ENCODE results near the genes TSPAN32 and KCNQ1.

DNA sequence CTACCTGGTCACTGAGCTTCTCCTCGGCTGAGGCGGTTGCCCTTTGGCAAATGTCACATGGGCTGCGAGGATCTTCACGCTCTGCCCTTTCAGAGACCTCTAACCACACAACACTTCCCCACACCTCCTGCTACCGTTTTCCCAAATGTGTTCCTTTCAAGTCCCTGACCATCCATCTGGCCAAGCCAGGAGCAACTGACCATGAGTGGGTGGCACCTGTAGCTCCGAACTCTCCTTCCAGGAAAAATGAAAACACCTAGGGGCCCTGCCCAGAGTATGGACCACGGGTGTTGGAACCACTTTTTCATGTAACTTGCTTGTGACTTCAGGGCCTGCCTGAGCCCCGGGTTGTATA is 7.0 kb downstream of the C11orf21 start:
- PRO-cap, result no peak

- PRO-cap, result bidirectional peak, plus-strand start at chr11:2302114, minus-strand start at chr11:2301785
Observed at GRCh38 chr11:2301707-2302822, at the start of gene TSPAN32. Gene TSPAN32, plus strand, starts transcription at chr11:2302013.

DNA sequence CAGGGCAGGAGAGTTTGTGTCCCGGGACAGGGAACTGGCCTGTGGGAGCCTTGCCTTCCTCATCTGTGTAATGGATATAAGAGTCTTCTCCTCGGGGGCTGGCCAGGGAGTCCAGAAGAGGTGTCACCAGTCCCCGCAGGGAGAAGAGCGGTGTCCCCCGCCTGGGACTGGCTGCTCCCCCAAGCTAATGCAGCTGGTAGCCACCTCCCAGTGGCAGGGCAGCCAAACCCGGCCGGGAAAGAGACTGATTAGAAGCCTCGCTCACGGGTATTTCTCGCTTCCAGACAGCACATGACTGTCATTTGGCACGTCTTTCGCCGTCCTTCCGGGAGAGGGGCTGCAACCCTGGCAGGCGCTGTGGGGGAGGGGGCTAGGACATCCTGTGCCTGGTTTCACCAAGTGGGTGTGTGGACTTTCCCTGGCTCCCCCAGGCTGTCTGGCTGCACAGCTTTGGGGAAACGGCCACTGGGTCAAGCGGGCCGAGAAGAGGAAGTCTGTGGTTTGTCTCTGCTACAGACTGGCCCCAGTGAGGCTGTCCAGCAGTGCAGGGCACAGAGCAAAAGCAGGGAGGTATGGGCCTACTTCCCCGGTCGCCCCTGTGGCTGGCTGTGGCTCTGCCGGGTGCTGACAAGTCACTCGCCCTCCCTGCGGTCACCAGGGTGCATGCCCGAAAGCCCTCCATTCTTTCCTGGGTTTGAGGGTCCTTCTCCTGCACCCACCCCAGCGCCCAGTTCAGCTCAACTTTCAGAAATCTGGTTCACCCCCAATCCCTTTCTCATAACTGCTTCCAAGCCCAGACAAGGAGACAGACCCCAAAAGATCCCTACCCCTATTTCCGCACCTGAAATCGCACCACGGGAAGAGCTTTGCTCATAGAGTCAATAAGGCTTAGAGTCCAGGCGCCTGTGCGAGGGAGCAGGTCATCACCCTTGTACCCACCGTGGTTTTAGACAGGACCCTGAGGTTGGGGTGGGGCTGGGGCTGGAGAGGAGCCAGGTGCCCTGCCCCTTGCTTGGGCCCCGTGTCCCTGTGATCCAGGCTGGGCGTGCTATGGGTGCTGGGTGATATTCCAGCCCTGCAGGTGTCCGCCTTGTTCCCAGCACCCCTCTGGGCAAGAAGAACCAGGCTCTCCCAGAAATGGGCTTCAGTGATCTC is 4.0 kb downstream of the CD81 start:
- PRO-cap, result no peak

DNA sequence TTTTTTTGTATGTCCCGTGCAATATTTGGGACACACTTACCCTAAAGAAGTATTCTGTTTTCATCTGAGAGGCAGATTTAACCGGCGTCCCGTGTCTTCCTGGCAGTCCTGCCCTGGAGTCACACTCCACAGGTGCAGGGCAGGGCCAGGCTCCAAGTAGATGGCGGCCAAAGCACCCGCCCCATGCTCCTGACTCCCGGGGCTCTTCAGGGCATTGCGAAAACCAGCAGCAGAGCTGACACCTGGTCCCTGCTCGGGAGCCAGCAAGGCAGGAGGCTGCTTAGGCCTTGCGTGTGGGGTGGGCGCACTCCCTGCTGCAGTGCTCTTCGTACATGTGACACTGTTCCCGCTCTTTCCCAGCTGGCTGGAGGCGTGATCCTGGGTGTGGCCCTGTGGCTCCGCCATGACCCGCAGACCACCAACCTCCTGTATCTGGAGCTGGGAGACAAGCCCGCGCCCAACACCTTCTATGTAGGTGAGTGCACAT is 10.5 kb upstream of the TSSC4 start:
- PRO-cap, result no peak

- PRO-cap, result no peak
Observed at GRCh38 chr11:2393190-2393983, 7.2 kb upstream of the TSSC4 start.

DNA sequence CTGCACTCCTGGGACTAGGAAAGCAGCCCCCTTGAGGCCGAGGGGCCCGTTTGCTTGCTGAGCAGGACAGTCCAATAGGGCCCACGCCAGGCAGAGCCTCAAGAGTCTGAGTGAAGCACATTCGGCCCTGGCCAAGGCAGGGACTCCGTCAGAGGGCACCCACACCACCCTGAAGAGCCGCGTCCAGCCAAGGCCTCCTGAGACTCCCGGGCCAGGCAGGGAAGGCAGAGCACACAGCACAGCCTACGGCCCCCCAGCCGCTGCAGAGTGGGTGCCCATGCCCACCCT is 4.6 kb downstream of the TSSC4 start:
- PRO-cap, result no peak

GRCh38 chr11:2444735-2445798 is at the start of gene KCNQ1:
Gene KCNQ1, plus strand, starts transcription at chr11:2445008.
- PRO-cap, result no peak

- PRO-cap, result no peak
Observed at GRCh38 chr11:2447466-2448120, 2.8 kb downstream of the KCNQ1 start.

- PRO-cap, result no peak
Observed at GRCh38 chr11:2526865-2527326, 82.1 kb downstream of the KCNQ1 start.

DNA sequence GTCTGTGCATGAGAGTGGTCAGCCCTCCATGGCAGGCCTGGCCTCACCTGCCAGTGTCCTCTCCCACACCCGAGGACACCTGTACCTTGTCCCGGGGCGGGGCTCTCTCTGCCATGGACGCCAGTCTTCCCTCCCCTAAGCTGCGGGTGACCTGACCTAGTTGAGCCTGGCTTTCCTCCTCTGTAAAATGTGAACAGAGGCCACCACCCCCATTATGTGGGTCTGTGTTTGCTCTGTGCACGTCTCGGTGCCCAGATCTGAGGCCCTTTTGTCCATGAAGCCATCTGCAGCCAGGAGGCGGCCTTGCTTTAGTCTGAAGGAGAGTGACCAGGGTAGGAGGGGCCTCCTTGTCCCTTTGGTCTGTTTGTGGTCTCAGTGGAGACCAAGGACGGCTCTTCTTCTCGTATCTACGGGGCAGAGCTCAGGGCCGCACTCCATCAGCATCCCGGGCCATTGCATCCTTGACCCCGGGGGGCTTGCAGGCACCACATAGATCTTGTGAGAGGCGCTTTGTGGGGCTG is 121.5 kb downstream of the KCNQ1 start:
- PRO-cap, result no peak

- PRO-cap, result no peak
Observed at GRCh38 chr11:2566813-2567124, 122.0 kb downstream of the KCNQ1 start.

GRCh38 chr11:2583079-2583652 is 138.4 kb downstream of the KCNQ1 start:
- PRO-cap, result no peak

DNA sequence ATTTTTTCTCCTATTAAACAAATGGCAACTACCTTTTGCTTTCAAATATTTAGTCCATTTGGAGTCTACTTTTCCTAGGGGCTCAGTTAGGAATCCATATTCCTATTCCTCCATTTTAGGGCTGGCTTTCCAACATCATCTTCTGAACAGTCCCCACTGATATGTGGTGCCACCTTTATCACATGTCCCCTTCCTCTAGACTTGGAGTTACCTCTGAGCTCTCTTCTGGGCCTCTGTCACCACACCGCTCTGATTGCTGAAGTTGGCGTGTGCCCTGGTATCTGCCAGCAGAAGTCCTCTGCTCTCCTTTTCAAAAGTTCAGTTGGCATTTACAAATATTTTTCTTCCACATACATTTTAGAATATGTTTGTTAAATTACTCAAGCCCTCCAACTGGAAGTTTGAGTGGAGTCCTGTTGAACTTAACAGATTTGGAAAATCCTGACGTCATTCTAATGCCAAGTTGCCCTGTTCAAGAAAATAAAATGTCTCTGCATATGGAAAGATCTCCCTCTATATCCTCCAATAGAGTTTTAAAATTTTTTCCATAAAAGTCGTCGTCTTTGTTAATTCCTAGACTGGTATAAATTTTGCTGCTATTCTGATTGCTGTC is 189.3 kb downstream of the CDKN1C start:
- PRO-cap, result no peak

DNA sequence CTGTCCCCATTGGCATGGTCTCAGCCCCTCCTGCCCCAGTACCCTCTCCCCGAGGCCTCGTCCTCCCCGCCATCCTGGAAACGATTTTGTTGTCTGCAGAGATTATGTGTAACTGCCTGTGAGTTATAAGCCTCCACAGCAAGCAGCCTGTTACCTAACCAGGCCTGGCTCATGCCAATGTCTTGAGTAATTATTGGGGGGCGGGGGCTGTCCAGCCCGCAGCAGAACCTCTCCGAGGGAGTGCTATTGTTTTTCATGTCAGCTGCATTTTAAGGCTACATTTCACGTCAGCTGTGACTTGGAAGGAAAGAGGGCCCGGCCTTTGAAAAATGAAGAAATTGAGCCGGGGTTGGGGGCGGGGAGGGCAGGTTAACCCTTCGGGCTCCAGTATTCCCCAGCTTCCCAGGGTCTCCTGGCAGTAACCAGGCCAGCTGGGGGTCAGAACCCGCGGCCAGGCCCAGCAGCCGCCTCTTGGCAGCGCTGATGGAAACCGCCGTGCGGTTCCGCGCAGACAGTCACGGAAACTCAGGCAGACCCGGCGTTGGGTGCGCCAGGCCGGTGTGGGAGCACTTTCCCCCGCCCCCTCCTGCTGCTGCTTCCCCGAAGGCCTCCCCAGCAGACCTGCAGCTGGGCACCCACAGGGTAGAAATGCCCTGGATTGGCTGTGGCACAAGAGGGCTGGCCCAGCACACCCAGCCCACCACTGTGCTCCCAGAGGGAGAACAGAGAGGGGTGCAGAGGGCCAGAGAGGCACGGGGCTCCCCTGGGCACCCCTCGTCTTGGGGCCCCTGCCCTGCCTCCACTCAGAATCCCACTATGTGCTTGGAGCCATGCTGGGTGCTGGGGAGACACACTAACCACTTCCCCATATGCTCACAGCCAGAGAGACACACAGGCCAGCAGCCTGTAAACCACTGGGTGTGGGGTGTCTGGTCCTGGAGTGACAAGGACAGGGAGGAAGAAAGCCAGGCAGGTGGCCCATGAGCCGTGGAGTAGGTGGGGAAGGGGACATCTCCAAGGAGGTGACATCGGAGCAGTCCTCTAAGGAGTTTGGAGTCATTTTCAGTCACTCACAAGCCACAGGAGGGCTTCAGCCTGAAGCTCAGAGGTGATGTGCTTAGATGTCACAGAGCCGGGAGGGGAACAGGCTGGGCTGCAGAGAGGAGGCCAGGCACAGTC is 59.2 kb downstream of the CDKN1C start:
- PRO-cap, result no peak

DNA sequence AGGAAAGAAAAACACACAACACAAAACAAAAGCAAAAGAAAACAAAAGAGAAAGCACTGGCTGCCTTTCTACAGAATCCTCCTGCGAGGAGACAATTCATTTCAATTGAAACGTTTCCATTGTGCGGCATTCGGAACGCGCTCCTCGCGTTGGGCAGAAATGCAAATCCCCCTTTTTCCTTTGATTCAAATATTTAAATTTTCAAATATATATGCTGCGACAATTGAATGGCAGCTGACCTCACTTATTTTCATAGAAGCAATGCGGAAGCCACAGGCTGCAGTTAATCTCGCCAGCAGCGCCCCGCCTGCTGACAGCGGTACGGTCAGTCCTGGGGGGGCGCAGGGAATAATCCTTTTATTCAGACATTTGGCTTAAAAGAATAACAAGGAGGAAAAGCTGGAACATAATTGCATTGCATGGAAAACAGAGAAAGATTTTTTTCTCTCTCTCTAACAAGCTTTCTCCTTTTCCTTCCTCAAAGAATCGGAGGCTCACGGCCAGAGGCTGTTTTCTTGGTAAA is 17.4 kb downstream of the CDKN1C start:
- PRO-cap, result no peak

GRCh38 chr11:2899373-2900014 is 2.6 kb upstream of the SLC22A18 start:
- PRO-cap, result unidirectional peak, minus-strand start at chr11:2899514

DNA sequence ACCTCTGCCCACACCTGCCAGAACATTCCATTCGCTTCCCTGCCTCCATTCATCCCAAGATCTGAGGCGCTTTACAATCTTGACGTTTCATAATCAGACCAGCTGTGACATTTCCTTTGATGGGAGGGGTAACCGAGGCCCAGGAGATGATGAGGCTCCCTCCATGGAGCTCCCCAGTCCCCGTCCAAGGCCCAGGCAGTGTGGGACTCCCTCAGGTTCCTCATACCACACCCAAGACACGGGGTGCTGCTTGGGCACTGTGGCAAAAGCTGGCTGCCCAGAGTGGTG is 9.8 kb downstream of the SLC22A18 start:
- PRO-cap, result no peak

DNA sequence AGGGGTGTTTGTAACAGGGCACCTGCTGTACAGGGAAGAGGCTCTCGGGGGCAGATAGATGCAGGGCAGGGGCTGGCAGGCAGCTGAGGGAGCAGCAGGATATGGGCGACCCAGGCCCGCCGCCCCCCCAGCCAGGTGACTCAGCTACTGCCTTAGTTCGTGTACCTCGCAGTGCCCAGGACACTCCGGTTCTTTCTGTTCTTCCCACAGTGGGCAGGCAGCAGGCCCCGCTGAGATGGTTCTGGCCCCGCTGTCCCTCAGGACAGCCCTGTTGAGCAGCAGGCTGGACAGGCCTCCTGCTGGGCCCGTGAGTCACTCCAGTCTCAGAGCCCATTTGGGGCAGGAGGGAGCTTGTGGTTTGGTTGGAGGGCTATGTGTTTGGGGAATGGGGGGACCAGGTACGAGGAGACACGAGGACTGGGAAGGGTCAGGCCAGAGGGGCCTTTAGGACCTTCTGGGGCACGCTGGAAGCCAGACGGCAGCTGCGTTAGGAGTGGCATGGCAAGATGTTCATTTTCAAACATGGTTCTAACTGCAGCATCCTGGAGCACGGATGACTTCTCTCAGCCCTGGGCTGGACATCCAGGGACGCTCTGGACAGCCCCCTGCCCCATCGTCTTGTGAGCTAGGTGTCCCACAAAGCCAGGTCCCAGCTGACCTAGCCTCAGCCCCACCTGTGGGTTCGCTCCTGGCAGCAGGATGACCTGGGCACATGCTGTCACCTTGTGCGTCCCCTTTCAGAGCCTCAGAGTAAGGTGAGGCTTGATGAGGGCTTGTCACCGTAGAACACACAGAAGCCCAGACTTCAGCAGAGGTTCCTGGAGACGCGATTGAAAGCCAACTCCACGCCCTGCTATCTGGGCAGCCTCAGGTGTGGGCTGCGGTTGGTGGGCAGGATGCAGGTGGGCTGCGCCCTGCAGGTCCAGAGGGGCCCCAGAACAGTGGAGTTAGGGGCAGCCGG is 11.3 kb downstream of the SLC22A18 start:
- PRO-cap, result no peak

GRCh38 chr11:2943085-2943482 is 13.9 kb upstream of the PHLDA2 start:
- PRO-cap, result no peak

DNA sequence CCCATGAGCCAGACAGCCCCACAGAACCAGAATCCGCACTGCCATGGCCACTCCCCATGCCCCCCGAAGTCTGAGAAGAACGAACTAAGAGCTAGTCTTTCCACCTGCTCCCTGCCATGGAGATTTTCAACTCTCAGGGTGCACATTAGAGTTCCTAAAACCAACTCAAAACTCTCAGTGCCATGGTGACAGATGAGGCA is 24.1 kb downstream of the NAP1L4 start:
- PRO-cap, result no peak